ENCODE measurements around a stretch of chr11.

DNA sequence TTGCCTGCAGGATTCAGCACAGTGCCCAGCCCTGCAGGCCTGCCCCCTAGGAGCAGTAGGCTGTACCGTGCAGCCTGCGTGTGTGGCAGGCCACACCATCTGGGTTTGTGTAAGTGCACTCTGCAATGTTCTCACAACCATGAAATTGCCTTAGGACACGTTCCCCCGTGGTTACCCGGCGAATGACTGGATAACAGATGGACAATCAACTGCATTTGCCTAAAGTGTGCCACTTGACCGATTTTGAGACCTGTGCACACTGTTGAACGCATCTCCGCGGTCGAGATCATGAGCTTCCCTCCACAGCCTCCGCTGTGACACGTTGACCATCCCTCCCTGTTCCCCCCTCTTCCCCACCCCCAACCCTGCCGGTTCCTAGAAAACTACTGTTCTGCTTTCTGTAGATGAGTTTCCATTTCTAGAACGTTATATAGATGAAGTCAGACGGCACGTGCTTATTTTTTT, 22.1 kb upstream of the CTSD start:
- PRO-cap, result no peak

DNA sequence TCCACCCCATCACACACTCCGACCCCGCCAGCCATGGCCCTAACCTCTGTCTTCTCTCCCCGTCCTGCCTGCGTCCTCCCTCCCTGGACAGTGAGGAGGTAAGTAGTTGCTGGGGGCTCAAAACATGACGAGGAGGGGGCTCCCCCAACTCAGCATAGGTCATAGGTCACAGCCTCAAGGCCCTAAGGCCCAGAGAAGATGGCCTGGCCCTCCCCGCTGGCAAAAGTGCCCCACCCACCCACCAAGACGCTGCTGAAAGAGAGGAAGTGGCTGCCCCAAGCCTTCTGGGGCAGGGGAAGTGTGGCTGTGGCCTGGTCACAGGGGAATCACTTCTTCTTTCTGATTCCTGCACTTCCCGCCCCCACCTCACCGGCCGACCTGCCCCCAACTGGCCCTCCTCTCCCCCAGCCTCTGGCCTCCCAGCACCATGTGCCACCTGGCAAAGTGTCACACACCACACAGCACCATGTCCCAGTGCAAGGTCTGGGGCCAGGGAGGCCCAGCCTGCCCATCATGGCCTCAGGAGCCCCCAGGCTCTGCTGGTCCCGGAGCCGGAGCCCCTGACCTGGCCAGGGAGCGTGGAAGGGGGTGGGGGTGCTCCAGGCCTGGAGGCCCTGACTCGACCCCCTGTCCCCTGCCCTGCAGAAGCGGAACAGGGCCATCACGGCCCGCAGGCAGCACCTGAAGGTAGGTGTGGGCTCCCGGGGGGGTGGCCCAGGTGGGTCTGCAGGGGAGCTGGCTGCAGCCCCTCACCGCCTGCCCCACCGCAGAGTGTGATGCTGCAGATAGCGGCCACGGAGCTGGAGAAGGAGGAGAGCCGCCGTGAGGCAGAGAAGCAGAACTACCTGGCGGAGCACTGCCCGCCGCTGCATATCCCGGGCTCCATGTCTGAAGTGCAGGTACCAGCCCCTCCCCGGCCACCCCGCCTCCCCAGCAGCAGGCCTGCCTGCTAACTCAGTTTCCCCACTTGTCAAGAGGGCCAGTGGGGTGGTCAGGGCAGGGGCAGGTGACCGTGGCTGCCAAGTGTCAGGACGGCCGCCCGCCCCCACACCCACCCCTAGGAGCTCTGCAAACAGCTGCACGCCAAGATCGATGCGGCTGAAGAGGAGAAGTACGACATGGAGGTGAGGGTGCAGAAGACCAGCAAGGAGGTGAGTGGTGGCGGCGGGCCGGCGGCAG, 1.4 kb downstream of the TNNI2 start:
- PRO-cap, result no peak

- PRO-cap, result no peak
Measured at GRCh38 chr11:1912342-1912888, 7.1 kb upstream of the TNNT3 start.

DNA sequence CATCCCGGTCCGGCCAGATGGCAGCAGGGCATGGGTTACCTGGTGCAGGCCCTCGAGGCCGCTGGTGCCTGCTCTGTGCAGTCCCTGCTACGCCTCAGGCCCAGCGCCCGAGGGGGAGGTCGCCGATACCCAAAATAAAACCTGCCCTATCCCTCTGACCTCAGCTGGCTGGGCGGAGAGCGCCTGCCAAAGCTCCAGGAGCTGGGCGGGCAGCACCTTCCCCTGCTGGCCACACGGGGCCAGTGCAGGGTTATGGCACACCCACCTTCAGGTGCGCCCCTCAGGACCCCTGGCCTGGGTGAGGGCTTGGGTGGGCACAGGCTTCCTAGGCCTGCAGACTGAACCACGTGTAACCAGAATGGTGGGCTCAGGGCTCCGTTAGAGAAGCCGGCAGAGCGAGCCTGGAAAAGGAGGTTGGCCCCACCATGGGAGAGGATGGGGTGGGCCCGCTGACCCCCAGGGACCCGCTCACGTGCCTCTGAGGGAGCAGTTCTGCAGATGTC, 1.9 kb upstream of the TNNT3 start:
- PRO-cap, result no peak

DNA sequence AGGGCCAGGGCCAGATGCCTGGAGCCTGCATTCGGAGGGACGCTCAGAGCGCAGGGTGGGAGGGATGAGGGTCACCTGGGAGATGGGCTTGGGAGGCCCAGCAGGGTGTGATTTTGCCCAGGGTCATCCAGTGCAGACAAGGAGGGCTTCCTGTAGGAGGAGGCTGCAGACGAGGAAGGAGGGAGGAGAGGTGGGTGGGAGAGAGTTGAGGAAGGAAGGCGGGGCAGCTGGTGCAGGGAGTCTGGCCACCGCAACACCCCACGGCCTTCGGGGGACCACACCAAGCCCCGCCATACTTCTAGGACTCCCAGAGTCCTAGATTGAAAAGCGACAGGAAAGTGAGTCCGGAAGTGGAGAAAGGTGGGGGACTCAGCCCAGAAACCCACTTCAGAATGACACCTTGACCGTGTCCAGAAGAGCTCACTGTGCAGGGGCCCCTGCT, 10.5 kb downstream of the TNNT3 start:
- PRO-cap, result no peak

- PRO-cap, result no peak
Measured at GRCh38 chr11:1966505-1966899, 19.4 kb downstream of the MRPL23 start.

GRCh38 chr11:2133949-2134335, 5.2 kb downstream of the IGF2 start:
- PRO-cap, result no peak

- PRO-cap, result no peak
Measured at GRCh38 chr11:2161361-2161807, 375 bp upstream of the INS start.

GRCh38 chr11:2265259-2265817, 5.0 kb downstream of the ASCL2 start:
- PRO-cap, result bidirectional peak, plus-strand start at chr11:2265653, minus-strand start at chr11:2265520

DNA sequence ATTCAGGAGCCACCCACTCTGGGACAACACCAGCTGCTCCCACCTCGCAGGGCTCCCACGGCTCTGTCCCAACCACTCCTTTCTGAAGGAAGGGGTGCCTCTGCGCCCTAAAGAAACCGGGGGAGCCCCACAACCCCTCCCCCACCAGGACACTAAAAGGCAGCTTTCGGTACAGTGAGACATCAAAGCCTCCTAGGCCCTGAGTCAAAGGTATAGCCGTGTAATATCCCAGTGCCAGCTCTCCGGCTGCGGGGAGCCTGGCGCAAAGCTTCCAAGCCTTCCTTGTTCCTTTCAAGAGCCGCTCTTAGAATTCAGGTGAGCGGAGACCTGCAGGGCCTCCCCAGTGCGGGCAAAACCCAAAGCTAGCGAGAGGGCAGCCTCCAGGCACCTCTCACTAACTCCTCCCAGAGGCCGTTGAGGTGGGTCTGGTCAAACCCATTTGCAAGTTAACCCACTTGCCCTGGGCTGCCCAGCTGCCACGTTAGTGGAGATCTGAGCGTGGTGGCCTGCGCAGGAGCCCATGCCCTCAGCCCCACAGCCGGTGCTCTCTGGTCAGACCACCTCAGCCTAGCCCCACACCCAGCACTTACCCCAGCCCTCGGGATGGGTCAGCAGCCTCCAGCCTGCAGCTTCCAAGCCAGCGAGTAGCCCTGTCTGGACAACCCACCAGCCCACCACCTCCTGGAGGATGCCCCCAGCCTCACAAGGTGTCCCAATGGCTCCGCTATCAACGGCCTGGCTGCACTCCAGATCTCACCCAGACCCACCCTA, 2.6 kb downstream of the ASCL2 start:
- PRO-cap, result no peak

- PRO-cap, result no peak
Measured at GRCh38 chr11:2373699-2374082, 3.4 kb upstream of the CD81 start.

DNA sequence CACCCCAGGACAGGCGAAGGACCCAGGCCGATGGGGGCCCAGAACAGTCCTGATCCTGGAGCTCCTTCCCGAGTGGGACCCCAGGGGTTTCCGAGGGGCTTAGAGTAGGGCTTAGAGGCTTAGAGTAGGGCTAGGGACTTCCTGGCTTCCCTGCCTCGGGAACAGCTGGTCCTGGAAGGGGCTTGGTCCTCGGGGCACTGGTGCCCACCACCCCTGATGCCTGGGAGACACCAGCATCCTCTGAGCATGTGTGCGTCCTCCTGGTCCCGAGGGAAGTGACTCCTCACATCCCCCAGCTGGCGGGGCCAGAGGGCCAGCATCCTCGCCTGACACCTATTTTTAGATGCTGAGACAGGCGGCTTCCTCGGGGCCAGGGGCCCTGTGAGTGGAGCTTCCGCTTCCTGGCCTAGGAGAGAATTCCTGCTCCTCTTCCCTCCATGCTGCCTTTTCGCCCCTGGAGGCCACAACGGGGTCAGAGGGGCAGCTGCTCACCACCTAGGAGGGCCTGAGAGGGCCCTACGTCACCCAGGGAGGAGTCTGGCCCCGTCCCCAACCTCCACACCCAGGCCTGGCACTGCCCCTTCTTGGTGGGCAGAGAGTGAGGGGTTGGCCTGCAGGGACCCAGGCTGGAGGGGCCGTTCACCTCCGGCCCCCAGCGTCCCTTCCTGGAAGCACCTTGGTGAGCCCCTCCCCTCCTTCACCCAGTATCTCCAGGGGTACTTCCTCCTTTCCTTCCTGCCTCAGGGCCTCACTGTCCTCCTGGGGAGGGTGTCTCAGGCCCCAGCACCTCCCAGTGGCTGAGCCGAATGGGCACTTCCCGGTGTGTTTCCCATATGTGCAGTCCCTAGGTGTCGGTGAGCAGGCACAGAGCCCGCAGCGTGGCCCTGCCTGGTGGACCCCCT, 5.9 kb downstream of the CD81 start:
- PRO-cap, result unidirectional peak, minus-strand start at position 277 of the sequence

GRCh38 chr11:2385648-2386232, 8.6 kb downstream of the CD81 start:
- PRO-cap, result no peak

- PRO-cap, result unidirectional peak, plus-strand start at chr11:2391159
Measured at GRCh38 chr11:2390539-2391241, 9.9 kb upstream of the TSSC4 start.

DNA sequence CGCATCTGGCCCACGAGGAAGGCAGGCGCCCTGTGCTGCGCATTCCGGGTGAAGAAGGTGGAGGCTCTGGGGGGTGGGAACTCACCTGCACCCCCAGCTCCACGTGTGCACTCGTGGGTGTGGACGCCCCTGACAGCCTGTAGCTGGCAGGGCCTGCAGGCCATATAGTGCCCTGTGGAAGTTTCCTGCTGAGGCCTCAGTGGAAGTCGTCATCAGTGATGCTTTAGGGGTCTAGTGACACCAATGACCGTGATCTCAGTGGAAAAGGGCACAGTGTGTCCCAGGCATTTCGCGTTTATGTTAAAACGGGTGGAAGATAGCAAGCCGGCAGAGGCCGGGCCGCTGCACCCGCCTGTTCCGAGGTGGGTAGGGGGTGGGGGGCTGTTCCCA, 4.4 kb upstream of the TSSC4 start:
- PRO-cap, result unidirectional peak, plus-strand start at position 249 of the sequence

DNA sequence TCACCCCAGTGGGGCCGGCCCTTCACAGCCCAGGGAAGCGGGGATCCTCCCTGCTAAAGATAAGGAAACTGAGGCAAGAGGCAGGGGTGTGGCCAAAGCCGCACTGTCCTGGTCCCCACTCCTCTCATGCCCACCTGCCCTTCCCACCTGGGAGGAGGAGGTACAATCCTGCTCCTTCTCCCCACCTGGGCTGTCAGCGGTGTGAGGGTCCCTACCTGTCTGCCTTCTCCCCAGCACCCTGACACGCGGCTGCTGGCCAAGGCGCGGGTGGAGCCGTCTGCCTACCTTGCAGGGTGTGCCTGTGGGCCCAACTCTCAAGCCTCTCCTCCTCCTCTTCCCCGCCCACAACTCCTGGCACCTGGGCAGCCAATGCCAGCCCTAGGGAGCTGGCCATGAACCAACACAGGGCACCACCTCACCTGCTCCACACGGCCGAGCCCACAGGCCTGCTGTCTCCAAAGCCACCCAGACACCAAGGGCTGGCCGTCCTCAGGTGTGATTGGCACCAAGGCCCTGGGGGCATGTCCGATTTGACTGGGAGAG, 17.1 kb downstream of the TRPM5 start:
- PRO-cap, result no peak

- PRO-cap, result no peak
Measured at GRCh38 chr11:2649038-2649559, 204.3 kb downstream of the KCNQ1 start.

- PRO-cap, result no peak
Measured at GRCh38 chr11:2652338-2653370, 207.8 kb downstream of the KCNQ1 start.

DNA sequence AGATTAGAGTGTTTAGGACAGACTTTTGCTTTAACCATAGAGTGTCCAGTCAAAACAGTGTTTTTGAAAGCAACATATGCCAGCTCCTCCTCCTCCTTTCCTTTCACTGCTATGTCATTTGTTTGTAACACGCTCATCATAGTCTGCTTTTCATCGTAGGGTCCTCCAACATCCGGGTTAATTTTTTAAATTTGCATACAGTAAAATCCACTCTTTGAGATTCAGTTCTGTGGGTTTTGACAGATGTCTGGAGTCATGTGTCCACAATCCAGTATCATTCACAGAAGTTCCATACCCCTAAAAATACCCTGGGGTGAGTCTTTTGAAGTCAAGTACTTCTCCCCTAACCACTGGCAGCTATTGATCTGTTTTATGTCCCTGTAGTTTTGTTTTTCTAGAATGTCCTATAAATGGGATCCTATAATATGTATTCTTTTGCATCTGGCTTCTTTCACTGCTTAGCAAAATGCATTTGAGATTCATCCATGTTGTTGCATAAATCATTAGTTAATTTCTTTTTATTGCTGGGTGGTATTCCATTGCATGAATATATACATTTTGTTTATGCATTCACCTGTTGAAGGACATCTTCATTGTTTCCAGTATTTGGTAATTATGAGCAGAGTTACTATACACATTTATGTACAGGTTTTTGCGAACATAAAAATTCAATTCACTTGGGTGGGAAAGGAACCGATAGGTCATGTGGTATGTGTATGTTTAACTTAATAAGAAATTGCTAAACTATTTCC, 214.3 kb downstream of the KCNQ1 start:
- PRO-cap, result no peak

DNA sequence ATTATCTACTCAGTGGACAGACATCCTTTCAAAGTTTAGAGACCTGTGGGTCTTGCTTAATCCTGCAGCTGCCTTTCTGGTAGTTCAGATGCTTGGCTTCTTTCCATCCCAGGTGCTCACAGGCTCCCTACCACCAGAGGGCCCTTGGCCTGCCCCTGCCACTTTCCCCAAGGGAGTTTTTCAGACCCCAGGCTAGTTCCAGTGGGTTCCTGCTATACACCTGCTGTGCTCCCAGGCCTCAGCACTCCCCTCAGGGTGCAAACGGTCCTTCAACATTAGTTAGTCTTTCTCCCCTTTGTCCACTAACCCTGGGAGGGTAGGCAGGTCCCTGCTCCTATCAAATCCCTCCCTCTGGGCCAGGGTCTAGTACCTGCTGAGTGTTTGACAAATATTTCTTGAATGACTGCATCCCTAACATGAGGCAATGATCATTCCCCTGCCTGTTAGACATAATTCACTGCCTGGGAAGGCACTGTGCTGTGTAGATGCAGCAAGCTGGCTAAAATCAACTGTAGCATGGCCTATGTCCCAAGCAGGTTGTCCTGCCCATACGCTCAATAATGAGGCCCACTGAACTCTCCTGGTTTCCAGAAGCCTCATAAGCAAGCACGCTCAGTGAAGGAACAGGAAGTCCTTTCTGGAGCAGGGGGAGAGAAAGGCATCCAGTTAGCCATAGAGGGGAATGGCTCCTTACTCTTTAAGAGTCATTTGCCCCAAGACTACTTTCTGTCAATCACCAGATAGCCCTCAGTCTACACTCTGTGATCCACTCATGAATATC, 193.0 kb downstream of the CDKN1C start:
- PRO-cap, result unidirectional peak, plus-strand start at position 457 of the sequence

All from left lung (tissue), 1 donor.